Smooth muscle cell (in vitro differentiated cells): ENCODE measurements around the genes PIERCE1 and UBAC1.

DNA sequence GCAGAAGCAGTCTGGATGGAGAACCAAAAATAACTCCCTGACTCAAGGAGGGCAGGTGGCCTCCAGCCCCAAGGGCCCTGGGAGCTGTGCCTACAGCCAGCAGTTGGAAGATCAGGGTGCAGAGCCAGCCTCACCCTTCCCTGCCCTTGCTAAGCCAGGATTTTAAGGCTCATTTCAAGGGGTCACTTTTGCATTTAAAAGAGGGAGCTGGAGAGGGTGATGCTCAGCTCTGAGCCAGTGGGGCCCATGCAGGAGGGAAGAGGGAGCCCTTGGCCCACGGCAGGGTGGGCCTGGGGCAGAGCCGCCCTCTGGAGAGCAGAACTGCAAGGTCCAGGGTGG lies 15.8 kb downstream of the OLFM1 start:
- RAMPAGE, long total RNA = no peak

- RAMPAGE, long total RNA = no peak
These were observed 39.0 kb downstream of the OLFM1 start for GRCh38 chr9:135126461-135126877.

GRCh38 chr9:135499254-135500221 lies at the start of gene PIERCE1:
TSS of gene PIERCE1 (minus strand) at chr9:135499869.
- RAMPAGE, long total RNA = start-site peak on the minus strand at chr9:135499855-135499900, 27 and 34 reads in 2 replicates

DNA sequence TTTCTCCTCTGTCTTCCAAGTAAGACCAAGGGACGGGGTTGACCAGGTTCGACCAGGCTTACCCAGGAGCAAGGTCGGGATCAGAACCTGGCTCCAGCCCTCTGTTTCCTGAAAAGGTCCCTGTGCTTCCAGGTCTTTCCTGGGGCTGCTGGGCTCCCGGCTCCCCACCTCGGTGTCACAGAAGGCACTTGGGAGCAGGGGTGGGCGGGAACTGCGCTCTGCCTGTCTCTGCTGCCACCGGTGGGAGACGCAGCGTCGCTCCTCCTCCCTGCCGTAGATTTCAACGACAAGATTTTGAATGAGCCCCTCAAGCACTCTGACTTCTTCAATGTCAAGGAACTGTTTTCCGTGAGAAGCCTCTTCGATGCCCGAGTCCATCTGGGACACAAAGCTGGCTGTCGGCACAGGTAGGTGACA lies 1.1 kb downstream of the MRPS2 start:
- RAMPAGE, long total RNA = no peak

GRCh38 chr9:135701618-135701956 lies 398 bp upstream of the KCNT1 start:
- RAMPAGE, long total RNA = no peak

- RAMPAGE, long total RNA = no peak
These were observed 1.4 kb downstream of the CAMSAP1 start for GRCh38 chr9:135906047-135906262.

- RAMPAGE, long total RNA = no peak
These were observed 25.4 kb upstream of the CAMSAP1 start for GRCh38 chr9:135932540-135933396.

GRCh38 chr9:135954475-135955522 lies 6.4 kb downstream of the UBAC1 start:
- RAMPAGE, long total RNA = no peak

- RAMPAGE, long total RNA = no peak
These were observed at the start of gene UBAC1 for GRCh38 chr9:135960565-135961836. TSS of gene UBAC1 (minus strand) at chr9:135961373.

DNA sequence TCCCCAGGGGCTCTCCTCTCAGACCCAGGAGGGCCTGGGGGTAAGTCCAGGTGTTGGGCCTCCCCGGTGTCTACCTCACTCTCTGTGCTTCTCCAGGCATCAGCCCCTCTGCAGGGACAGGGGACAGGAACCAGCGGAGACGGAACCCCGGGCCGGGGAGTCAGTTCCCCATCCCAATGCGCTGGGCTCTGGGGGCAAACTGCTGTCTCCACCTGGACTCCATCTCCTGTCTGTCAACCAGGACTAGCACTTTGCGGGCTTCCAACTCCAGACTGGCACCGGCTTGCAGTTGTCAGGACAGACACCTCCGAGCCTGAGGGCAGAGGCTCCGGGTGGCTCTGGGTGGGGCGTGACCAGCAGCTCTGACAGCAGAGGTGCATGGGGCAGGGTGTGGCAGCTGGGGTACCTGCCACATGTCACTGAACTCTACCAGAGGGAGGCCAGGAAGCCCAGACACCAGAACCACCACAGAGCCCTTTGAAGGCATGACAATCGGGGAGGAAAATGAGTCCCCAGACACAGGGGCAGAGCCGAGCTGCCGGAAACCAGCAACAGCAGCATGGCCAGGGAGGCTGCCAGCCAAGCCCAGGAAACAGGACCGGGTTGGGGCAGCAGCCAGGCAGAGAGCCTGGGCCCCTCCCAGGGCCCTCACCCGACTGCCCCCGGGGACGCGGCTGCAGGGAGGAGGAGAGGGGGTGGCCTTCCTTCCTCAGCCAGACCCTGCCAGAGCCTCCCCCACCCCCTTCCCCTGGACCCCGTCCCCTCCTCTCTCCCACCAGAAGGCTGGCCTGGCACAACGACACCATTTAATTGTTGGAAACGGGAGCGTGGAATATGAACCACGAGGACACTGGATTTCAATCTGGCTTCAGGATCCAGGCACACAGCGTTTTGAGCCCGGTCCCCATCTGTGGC lies 17.9 kb upstream of the UBAC1 start:
- RAMPAGE, long total RNA = no peak

GRCh38 chr9:136087616-136087988 lies 7.5 kb downstream of the NACC2 start:
- RAMPAGE, long total RNA = no peak

GRCh38 chr9:136117226-136118035 lies 1.2 kb downstream of the TMEM250 start:
- RAMPAGE, long total RNA = no peak

DNA sequence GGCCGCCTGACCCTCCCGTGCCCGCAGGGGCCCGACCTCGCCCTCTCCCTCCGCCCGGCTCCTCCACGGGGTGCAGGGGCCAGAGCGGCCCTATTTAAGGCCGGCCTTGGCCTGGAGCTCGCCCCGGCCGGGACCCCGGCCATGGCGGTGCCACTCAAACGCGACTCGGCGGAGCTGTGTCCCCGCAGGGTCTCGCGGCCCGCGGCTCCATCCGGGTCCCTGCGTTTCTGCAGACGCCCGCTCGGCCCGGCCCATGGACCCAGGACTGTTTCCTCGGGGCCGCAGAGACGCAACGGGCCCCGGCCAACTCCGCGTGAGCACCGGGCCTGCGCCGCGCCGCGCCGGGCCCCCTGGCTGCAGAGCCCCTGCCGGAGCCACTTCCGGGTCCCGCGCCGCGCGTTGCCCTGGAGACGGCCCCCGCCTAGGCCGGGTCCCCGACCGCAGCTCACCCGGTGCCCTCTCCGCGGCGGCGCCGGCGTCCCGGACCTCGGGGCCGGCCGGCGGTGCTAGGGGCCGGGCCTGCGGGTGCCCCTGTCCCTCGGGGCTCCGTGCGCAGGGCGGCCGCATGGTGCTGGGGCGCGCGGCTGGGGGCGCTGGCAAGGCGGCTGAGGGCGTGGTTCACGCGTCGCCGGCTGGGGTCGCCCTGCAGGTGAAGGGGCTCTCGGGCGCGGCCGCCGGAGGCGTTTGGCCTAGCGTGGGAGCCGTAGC lies 485 bp downstream of the TMEM250 start:
- RAMPAGE, long total RNA = no peak

DNA sequence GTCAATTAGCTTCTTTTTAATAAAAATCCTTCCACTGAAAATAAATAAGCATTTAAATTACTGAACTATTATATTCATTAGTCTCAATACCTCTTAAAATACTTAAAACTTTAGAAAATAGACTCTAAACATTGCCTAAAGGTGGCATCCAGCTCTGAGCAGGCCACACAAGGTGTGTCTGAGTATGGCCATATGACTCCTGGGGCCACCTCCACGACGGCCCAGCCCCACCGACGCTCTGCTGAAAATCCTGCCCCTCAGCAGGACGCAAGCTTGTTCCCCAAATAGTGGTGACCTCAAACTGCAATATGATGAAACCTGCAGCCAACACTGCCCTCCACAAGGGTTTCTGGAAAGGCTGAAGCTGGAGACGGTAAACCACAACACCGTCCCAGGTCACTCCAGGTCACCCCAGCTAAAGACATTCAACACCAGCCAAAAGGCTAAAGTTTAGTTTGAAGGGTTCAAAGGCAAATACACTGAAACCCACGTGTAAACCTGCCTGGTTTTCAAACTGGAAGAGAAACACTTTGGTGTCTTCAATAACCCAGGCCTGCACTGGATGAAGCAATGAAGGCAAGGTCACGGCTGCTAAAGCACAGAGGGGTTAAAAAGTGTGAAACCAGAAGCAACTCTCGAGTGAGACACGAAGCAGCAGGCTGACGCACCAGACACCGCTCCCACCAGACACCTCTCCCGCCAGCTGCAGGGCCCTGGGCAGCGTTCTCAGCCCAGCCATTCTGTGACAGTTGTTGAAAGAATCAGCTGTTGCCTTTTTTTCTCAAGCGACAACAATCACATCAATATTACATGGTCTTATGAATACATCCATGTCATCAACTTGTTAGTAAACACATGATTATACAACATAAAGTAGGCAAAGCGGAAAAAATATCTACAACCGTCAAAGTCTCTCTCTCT lies 1.8 kb upstream of the LHX3 start:
- RAMPAGE, long total RNA = no peak

DNA sequence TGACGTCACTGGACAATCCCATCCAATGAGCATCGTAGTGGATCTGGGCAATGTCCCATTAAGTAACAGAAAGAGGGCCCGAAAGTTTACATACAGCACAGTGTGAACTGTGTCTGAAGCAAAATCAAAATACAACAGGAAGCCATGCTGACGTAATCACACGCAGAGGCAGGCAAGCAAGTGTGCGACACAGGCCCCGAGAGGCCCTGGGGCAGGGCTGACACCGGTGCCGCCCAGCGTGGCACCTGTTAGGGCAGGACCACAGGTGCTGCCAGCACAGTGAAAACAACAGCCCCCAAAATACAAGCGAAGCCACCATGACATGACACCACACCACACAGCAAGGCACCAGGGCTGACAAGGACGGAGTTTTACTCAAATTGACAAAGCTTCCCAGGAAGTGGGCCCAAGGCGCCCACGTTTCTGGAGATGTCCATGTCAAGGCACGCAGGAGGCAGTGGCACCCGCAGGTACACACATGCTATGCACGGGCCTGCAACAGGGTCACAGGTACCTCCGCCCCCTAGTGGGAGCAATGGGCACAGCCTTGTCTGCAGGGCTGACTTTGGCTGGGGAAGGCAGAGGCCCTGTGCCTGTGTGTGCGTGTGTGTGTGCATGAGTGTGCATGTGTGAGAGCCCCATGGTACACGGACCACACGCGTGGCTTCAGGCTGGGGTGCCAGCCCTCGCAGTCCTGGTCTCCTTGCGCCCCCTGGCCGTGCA lies 19.7 kb downstream of the QSOX2 start:
- RAMPAGE, long total RNA = no peak

- RAMPAGE, long total RNA = no peak
These were observed 872 bp upstream of the DNLZ start for GRCh38 chr9:136364273-136364959.

DNA sequence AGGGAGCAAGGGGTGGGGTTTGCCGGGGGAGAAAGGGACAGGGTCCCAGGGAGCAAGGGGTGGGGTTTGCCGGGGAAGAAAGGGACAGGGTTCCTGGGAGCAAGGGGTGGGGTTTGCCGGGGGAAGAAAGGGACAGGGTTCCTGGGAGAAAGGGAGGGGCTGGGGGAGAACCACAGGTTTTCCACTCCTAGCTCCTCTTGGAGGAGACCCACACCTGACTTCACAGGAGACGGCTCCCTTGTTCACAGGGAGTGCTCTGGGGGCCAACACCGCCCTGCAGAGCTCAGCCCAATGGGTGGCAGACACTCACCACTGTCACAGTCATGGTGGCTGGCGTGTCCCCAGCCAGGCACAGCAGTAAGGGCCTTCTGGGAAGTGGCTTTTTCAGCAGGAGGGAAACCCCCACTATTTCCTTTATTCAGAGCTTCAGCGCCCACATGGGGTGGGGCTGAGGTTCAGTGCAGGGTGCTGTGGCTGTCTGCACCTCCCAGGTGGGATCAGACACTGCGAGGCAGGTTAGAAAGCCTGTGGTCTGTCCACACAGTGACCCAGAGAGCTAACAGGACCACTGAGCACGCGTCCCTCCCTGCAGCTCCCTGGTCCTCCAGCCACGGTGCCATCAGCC lies 3.5 kb upstream of the SNAPC4 start:
- RAMPAGE, long total RNA = no peak

GRCh38 chr9:136408716-136409198 lies 1.7 kb downstream of the ENTR1 start:
- RAMPAGE, long total RNA = no peak

DNA sequence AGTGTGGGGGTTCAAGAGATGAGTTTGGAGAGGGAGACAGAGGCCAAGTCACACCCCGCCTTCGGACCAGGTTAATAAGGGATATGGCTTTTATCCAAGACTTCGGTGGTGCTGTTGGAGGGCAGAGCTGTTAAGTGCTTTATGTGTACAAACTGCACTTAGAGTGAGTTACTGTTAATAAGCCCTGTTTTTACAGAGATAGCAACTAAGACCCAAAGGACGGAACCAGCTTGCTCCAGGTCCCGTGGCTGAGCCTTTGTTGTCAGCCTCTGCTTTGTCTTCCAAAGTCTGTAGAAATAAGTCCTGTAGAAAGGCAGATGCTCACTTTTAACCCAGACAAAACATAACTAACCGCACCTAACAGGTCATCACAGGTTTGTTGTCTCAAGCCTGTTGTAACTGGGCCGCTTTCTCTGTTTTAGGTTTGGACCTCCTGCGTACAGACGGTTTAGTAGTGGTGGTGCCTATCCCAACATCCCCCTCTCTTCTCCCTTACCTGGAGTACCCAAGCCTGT lies 1.2 kb downstream of the PMPCA start:
- RAMPAGE, long total RNA = no peak

GRCh38 chr9:136451108-136451663 lies 11.5 kb upstream of the INPP5E start:
- RAMPAGE, long total RNA = no peak